LUHMES (cell line): Measurements from ENCODE around the genes BRPF1 and BRK1.

GRCh38 chr3:8629454-8629999 lies 15.1 kb downstream of the SSUH2 start:
- PRO-cap = no peak

DNA sequence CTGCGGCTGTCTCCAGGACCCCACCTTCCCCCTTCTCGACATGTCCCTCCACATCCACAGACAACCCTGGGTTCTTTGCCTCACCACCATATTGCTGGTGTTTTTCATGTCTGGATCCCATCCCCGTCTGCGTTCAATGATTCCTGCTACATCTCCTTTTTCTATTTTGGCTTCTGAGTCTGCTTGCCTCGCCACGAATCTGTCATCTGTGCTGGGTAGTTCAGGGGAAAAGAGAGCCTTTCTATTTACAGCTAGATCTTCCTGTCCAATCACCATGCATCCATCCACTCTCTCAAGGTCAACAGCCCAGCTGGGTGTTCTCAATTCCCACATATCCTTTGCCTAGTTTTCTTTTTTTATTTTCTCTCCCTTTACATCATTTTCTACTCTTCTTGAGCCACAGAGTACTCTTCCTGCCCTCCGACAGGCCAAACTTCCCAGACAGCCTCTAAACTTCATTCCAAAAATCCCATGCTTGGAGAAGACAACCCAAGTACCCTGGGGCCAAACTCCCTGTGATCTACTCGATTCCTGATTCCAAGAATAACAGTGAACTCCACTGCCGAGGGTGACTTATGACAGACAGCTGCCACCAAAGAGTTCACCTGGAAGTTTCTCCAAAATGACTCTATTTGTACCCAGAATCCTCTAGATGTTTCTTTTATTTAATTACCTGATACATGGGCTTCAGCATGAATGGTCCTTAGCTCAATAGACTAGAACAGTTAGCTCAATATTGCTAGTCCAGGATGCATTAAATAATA lies 104.9 kb upstream of the RAD18 start:
- PRO-cap = no peak

DNA sequence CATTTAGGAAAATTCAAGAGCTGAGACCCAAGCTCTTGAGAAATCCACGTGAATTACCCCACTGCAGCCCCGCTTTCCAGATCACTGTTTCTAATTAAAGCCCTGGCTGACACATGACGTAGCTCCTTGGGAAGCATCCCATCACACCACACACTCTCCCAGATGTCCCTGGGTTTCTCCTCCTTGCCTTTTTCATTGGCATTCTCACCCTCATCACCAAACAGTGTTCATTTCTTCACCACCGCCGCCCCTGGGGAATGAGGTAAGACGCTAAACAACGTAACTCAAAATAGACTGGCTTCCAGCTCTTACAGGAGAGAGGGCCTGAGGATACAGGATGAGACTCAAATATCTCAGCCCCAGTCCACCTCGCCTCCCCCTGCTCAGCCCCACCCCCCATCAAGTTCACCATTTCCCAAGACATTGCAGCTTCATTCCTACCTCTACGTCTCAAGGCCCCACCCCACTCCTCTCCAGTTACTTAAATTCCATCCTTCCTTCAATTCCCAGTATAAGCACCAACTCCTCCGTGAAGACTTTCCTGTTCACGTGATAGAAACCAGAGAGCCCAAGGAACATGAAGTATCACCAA lies 95.3 kb downstream of the SRGAP3 start:
- PRO-cap = no peak

DNA sequence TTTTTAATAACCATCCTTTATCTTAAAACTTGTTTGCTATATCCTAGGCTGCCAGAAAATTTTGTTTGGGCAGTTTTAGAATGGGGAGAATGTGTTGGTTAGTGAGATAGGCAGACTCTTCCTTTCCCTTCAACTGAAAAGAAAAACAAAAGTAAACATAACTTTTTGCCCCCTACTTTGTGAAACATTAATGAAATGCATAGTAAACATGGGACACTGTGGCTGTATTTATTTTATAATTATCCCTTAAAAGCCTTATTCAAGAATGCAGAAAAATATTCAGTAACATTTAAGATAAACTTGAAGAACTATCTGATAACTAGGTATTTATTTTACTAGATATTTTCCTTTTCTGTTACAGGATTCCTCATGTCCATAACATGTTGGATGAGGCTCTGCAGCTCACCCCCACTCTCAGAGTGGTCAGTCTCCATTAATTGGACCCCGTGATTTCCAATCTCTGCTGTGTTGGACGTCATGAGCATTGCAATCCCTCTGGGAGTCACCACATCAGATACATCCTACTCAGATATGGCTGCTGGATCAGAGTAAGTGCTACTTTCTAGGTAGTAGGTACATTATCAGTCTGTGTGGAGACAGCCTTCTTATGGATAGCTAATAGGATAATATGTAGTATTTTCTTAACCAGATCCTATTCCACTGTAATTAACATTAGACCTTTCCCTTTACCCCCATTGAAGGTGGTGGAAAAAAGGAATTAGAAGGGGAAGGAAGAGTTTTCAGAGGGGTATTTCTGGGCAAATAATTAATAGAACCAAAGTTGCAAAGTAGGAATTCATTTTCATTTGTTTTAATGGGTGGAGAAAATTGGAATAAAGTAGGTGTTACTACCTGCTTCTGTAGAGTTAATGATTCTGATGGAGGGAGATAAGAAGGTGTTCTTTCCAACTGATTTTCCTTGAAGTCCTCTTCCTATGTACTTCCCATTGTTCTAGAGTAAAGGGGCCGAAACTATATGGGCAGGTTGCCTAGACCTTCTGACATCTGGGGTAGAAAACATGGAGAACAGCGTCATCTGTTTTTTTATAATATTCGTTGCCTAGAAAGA lies 31.4 kb downstream of the SETD5 start:
- PRO-cap = no peak

GRCh38 chr3:9444583-9445334 lies 47.3 kb downstream of the SETD5 start:
- PRO-cap = no peak

- PRO-cap = no peak
Measured at GRCh38 chr3:9653492-9654272, 4.4 kb downstream of the MTMR14 start.

- PRO-cap = unidirectional peak, plus-strand start at chr3:9731735
Measured at GRCh38 chr3:9730816-9731951, at the start of gene BRPF1. TSS of gene BRPF1 (plus strand) at chr3:9731735.

DNA sequence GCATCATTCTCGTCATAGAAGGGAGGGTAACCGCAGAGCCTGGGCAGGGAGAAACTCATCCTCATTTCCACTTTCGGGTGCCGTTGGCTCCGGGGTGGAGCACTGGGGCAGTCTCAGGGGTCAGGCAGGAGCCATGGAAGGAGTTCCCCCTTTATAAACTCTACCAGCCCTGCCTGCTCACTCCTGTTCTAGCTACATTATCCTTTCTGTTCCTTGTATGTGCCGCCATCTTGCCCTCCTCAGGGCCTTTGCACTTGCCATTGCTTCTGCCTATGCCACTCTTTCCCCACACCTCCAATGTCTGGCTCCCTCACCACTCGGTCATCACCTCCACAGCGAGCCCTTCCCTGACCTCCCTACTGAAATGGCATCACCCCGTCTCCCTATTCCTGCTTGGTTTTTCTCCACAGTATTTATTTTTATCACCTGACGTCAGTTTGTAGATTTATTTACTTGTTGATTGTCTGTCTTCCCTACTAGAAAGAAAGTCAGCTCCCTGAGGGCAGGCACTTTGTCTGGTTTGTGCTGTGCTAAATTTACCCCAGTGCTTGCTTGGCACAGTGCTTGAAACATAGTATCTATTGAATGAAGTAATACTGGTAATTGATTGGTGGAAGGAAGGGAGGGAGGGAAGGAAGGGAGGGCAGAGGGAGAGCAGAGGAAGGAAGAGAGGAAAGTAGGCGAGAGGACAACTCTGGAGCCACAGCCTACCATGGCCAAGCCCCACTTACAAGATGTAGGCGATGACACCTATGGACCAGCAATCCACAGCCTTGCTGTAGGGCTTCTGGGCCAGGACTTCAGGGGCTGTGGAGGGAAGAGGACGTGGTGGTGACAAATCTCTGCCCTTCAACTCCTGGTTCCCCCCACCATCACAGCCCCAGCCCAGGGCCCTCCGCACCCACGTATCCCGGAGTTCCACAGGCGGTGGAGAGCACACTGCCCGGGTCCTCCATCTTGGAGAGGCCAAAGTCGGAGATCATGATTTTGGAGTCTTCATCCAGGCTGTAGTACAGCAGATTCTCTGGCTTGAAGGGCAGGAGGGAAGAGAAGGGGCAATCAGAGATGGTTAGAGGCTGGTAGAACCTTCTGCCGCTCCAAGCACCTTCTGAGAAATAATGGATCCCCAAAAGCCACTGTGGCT lies 8.6 kb downstream of the CAMK1 start:
- PRO-cap = no peak

DNA sequence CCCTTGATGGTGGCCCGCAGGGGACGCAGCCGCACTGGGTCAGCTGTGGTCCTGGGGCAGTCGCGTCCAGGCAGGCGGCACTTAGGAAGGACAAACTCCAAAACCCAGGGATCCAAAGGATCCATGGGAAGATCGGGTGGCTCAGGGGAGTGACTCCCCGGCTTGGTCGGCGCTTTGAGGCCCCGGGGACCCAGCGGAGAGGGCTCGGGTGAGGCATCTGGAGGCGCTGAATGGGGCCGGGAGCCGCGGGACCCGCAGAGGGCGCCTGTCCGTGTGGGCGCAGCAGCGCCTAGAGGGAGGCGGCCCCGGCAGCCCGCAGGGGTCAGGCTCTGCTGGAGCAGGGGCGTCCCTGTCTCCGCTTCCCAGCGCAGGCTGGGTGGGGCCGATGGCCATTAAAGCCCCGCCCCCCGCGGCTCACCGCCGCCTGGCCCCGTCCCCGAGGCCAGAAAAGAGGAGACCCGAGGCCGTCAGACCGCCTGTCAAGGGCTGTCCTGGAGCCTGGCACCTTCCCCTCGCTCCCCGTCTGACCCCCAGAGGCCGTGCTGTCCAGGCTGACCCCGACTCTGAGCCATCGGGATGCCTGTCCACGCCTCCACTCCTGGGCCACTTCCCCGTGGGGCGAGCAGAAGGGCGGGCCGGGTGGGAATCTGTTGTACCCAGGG lies 17.4 kb downstream of the CIDEC start:
- PRO-cap = no peak

DNA sequence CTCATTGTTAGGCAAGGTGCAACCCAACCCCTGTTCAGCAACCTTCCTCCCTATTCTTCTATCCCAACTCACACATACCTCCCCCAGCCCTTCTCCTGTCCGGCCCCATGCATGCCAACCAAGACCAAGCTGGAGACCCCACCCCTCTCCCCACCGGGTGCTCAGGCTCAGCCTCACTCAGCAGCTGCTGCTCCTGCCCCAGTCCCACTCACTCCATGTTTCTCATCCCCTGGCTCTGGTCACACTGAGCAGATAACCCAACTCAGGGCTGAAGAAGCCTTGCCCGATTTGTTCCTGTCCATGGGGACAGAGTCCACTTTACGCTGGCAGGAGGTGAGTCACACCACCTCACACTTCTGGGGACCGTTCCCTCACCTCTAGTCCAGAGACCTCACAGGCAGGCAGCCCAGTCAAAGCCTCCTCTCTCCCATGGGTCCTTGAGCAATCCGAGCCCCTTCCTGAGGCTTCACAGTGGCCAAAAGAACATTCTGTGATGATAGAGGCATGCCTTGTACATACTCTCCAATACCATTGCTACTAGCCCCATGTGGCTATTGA lies 1.4 kb downstream of the CIDEC start:
- PRO-cap = no peak

DNA sequence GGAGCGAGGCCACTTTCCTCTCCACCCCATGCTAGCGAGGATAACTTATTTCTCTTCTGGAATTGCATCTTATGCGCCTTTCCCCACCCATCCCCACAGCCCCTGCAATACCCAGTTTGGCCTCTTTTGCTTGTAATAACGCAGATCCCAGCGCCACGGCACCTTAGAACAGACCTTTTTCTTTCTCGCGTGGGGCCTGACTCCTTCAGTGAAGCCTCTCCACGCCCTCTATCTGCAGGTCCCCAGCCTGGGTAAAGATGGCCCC lies 480 bp downstream of the CRELD1 start:
- PRO-cap = no peak

GRCh38 chr3:9942942-9943676 lies 9.1 kb downstream of the PRRT3 start:
- PRO-cap = no peak

- PRO-cap = bidirectional peak, plus-strand start at chr3:10115684, minus-strand start at chr3:10115523
Measured at GRCh38 chr3:10115279-10116721, at the start of gene BRK1. TSS of gene BRK1 (plus strand) at chr3:10115675.

- PRO-cap = no peak
Measured at GRCh38 chr3:10173715-10174382, 9.1 kb downstream of the IRAK2 start.

GRCh38 chr3:10249292-10249868 lies 1.1 kb downstream of the TATDN2 start:
- PRO-cap = bidirectional peak, plus-strand start at chr3:10249318, minus-strand start at chr3:10249433

GRCh38 chr3:10319171-10319509 lies 1.8 kb downstream of the SEC13 start:
- PRO-cap = no peak

- PRO-cap = no peak
Measured at GRCh38 chr3:10389717-10390540, 69.0 kb upstream of the SEC13 start.

GRCh38 chr3:10496458-10497038 lies 8.8 kb downstream of the ATP2B2 start:
- PRO-cap = no peak

- PRO-cap = no peak
Measured at GRCh38 chr3:10504146-10504511, 1.3 kb downstream of the ATP2B2 start.

- PRO-cap = no peak
Measured at GRCh38 chr3:10508438-10509037, 3.2 kb upstream of the ATP2B2 start.